Zone of skin (tissue), 1 donor: Measurements from ENCODE around the gene NID1.

DNA sequence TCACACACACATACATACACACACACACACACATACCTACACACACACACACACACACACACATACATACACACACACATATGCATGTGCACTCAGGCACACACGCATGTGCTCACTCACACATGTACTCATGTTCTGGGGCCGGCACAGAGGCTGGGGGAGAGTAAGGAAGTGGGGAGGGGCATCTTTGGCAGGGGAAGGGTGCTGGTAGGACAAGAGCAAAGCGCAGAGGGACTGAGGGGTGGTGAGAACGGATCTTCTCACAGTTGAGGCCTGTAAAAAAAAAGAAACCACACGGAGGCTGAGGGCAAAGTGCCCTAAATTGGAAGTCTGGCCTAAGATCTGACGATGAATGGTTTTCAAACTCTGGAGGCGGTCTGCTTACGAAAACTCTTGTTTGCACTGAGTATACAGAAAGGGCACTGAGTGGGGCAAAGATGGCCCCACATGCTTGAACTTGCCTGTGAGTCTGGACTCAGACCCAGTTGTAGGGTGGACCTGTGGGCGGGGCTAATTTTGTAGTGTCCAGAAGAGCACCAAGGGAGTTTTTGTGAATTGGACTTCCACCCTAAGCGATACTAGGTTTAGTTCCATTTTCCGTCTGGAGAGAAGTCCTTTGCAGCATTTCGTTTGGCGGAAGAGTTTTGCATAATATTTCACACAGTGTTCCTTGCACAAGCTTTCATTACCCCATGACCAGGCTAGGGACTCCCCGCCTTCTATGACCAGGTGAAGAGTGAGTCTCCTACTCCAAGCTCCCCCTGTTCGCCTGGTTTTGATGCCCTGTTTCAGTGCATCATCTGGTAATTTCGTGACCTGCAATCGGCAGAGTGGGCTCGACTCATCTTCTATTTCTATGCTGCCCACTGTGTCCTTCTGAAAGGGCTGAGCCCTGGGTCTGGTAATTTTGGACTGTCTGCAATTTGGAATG is 79.3 kb upstream of the LYST start:
- RRBS, result no CpG with 5 or more reads among the region's 18 CpGs

GRCh38 chr1:236021409-236021787 is 43.5 kb downstream of the NID1 start:
- RRBS, result no CpG with 5 or more reads among the region's 6 CpGs

- RRBS, result no CpG with 5 or more reads among the region's 5 CpGs
These were observed 19.5 kb downstream of the NID1 start for GRCh38 chr1:236045411-236045717.

GRCh38 chr1:236064995-236065670 is at the start of gene NID1:
NID1 (minus strand) TSS chr1:236065090.
- RRBS, result 4% methylated on average over 44 of the region's 70 CpGs

GRCh38 chr1:236066079-236066608 is 1.3 kb upstream of the NID1 start:
- RRBS, result no CpG with 5 or more reads among the region's 7 CpGs

DNA sequence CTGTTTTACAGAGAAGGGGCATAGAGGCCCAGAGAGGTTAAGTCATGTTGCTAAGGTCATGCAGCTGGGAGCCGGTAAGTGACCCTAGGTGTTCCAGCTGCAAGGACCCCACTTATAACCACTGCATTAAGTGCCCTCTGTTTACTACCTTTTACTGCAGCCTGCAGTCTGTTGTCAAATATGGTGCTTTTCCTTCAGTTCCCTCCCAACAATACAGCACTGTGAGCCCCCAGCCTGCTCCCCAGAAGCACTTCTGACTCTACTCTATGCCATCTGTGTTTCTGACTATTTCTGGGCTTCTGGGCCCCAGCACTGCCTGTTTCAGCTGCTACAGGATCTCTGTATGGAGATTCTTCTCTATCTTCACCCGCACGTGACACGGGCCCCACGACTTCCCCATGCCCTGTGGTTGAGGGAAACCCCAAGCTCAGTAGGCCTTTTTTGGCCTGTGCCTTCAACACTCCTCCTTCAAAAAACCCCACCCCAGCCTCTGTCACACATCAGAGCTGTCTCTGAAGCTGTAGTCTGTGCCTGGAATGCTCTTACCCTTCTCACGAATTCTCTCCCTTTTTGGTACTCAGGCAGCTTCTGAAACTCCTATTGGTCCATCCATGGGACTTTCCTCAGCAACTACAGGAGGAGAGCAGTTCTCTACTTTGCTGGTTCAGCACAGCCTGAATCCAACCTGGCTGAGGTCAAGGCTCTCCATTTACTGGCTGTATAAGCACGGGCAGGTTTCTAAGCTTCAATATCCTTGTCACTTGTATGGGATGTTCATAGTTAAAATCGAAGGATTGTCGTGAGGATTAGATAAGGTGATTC is 1.9 kb upstream of the NID1 start:
- RRBS, result no CpG with 5 or more reads among the region's 9 CpGs

GRCh38 chr1:236120071-236120454 is 22.3 kb upstream of the GPR137B start:
- RRBS, result no CpG with 5 or more reads among the region's 9 CpGs

DNA sequence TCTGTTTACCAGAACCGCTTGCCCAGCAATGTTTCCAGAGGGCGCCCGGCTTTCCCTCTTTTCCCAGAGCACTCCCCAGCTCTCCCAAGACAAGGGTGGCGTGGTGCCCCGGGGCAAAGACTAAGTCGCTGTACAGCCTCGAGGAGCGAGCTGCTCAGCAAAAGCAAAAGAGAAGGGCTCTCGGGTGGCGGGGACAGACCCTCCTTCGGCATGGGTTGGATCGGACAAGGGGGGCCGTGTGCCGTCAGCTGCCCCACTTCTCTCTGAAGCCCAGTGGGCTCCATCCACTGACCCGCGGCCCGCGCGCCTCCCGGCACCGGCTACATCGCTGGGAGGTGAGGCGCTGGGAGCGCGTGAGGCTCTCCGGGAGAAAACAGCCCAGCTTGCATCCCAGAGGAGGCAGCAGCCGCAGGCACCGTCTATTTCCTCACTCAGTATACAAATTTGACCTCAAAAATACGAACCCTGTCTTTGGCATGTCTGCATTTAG is 934 bp upstream of the GPR137B start:
- RRBS, result 2% methylated on average over 9 of the region's 29 CpGs

GRCh38 chr1:236150909-236151300 is 8.6 kb downstream of the GPR137B start:
- RRBS, result no CpG with 5 or more reads among the region's 7 CpGs

GRCh38 chr1:236284180-236284837 is 2.6 kb upstream of the ERO1B start:
- RRBS, result no CpG with 5 or more reads among the region's 4 CpGs

DNA sequence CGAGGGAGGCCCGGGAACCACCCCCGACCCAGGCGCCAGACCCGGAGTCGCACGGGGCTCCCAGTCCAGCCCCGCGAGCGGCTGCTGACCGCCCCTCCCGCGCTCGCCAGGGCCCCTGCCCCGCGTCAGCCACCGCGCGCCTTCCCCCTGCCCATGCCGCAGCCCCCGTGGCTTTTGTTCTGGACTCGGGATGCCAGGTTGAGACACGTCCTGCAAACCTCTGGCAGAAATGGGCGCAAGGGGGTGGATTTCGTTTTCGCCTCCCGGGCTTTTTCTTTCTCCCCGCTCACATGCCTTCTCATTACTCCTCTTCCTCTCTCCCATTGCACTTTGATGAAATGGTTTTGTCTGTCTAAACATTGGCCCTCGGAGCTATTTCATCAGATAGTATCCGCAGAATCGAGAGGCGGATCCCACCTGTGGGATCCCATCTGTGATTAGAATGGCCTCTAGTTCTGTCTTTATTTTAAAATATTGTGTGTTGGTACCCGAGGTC is 1.7 kb downstream of the EDARADD start:
- RRBS, result no CpG with 5 or more reads among the region's 33 CpGs

GRCh38 chr1:236549543-236549906 is 25.7 kb downstream of the LGALS8 start:
- RRBS, result no CpG with 5 or more reads among the region's 3 CpGs

DNA sequence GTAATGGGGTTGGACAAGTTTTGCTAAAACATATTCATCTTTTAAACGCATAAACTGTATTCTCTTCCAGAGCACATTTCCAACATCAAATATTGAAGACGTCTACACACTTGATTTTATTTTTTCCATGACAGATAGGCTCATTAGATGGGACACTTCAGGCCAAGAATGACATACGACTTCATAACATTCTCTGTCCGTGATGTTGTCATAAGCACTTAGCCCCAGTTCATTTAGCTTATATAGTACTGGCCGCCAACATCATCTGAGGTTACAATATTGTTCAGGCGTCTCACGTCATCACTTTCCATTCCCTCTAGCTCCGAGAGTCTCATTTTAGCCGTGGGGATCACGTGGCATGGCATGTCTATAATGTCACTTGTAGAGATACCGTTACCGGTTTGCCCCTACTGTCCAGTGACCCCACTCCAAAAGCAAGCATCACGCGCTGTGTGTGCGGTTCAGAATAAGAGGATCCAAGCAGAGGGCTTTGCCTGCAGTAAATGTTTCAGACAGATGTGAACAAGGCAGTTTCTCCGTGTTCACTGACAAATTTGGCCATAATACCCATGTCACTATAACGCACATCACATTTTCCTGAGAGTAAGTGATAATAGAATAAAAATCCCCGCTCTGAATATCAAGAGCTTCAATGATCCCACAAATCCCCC is 34.6 kb upstream of the HEATR1 start:
- RRBS, result no CpG with 5 or more reads among the region's 18 CpGs

- RRBS, result no CpG with 5 or more reads among the region's 2 CpGs
These were observed 15.5 kb downstream of the ACTN2 start for GRCh38 chr1:236701826-236702122.

GRCh38 chr1:236717804-236718069 is 31.4 kb downstream of the ACTN2 start:
- RRBS, result no CpG with 5 or more reads among the region's 5 CpGs

DNA sequence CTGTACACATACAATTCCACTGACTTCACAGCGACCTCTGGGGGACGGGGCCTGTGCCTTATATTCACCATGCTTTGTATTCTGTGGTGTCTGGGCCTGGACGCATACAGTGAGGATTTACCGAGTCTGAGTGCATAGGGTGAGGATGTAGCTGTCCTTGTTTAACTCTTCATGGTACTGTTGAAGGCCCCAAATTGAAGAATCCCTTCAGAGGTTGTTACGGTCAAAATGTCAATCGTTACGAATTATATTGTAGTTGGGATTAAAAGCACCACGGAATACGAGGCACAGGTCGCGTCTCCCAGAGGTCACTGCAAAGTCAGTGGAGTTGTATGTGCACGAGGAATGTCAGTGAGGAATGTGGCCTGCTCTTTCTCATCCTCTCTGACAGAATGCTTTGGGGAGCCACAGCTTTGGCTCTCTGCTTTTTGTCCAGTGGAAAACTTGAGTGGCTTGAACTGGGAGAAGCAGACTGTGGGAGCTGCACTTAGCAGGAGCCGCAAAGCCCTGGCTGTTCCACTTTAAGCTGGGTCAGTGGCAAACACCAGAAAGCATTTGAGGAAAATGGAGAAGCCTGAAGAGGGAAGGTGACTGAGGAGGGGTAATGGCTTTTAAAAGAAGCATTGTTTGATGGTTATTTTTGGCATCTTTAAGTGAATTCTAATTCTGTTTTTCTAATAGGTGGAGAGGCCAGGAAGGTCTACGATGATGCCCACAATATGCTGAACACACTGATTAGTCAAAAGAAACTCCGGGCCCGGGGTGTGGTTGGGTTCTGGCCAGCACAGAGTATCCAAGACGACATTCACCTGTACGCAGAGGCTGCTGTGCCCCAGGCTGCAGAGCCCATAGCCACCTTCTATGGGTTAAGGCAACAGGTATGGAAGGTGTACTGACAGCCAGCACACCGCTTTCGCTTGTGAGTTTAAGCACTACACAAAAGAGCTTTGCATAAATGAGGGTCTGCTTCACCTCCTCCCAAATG is 95.7 kb downstream of the MTR start:
- RRBS, result no CpG with 5 or more reads among the region's 20 CpGs

- RRBS, result no CpG with 5 or more reads among the region's 2 CpGs
These were observed 594.3 kb upstream of the ZP4 start for GRCh38 chr1:238485035-238485475.

DNA sequence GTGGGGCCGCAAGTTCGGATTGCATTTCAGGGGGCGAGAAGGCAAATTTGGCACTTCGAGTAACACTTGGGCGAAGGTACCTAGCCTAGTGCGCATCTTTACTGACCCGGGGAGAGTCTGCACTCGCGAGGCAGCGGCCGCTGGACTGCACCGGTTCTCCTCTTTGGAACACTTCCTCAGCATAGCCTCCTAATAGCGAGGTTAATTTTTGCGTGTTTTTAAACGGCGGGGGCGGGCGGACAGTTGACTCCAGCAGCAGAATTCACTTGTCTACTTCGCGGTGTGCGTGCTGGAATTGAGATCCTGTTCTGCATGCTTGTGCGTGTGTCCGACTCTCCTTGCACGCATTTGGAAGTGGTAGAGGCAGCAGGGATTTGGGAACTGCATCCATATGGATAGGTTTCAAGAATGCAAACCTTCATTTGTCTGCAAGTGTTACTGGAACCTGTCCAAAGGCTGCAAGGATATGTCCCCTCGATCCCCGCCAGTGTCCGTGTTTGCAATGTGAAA is 1.4 kb downstream of the CHRM3 start:
- RRBS, result 9% methylated on average over 6 of the region's 27 CpGs

- RRBS, result no CpG with 5 or more reads among the region's 7 CpGs
These were observed 303.2 kb downstream of the CHRM3 start for GRCh38 chr1:239689554-239690020.

DNA sequence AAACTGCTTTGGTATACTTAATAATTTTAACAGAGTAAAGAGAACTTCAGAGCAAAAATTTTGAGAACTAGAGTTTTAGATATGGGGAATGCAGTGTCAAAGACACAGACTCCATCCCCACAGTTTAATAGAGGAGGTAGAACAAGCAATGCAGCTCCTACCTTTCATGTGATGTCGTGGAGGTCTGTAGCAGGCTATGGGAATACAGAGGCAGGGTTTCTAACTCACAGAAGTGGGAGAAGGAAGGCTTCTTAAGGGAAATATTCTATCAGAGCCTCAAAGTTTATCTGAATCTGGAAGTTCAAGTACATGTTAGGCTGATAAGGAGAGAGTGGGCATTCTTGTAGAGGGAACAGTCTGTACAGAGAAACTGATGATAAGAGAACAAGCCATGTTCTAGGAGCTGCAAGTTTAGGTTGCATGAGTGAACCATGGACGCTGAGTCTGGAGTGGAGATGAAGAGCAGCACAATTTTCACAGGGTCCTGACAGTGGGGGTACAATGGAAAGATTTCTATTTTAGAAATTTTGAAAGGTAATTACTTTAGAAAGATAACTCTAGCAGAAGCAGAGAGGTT is 344.0 kb downstream of the CHRM3 start:
- RRBS, result no CpG with 5 or more reads among the region's 2 CpGs